ReNcell CX (cell line): ENCODE data around the genes KLHL7 and STK31.

DNA sequence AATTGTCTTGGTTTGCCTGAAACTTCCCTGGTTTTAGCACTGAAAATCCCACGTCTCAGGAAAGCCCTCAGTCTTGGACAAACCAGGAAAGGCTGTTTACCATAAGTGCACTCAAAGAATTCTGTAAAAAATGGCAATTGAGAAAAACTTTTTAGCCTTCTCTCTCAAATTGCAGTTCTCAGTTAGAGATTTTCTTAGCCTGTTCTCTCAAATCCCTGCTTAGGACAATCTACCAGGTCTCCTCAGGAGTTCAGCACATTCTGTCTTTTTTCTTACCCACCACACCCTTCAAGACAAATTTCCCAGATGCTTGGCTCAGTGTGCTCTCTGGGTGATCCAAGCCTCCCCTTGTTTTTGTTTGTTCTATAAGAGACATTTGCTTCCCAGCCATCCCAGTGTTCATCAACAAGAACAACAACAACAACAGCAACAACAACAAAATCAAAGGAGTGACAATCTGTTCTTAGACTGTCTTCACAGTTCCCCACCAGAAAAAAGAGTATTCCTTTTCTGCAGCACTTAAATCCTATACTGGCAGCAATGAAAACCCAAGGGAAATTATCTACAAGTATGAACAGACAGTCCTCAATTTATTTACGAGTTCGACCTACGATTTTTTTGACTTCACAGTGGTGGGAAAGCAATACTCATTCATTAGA lies 87.2 kb downstream of the MACC1 start:
- PRO-cap = no peak

DNA sequence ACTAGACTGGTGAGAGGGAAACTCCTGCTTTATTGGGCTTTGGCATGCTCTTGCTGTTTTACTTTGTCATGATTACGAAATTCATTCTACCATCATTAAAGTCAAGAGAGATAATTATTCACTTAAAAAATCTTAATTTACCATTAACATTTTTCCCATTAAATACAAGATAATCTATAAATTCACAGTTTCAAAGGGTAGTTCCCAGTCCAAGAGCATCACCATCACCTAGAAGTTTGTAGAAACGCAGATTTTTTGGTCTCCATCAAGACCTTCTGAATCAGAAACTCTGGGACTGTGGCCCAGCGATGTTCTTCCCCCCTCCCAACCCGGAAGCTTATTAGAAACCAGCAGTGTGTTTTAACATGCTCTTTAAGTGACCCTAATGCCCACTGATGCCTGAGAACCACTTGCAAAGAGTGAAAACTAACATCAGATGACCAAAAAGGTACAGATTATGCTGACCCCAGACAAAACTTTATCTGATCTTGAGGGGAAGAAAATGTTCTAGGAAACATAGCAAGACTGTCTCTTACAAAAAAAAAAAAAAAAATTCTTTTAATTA lies 89.5 kb downstream of the ITGB8 start:
- PRO-cap = no peak

GRCh38 chr7:20797203-20797642 lies 10.5 kb upstream of the SP8 start:
- PRO-cap = no peak

GRCh38 chr7:21087951-21088453 lies 301.3 kb upstream of the SP8 start:
- PRO-cap = no peak

DNA sequence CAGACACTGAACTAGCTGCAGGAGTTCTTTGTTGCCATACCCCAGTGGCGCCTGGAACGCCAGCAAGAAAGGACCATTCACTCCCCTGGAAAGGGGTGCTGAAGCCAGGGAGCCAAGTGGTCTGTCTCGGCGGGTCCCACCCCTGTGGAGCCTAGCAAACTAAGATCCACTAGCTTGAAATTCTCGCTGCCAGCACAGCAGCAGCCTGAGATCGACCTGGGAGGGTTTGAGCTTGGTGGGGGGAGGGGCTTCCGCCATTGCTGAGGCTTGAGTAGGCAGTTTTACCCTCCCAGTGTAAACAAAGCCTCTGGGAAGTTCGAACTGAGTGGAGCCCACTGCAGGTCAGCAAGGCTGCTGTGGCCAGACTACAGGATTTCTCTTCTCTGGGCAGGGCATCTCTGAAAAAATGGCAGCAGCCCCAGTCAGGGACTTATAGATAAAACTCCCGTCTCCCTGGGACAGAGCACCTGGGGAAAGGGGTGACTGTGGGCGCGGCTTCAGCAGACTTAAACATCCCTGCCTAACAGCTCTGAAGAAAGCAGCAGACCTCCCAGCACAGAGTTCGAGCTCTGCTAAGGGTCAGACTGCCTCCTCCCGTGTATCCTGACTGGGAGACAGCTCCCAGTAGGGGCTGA lies 281.1 kb upstream of the SP4 start:
- PRO-cap = no peak

DNA sequence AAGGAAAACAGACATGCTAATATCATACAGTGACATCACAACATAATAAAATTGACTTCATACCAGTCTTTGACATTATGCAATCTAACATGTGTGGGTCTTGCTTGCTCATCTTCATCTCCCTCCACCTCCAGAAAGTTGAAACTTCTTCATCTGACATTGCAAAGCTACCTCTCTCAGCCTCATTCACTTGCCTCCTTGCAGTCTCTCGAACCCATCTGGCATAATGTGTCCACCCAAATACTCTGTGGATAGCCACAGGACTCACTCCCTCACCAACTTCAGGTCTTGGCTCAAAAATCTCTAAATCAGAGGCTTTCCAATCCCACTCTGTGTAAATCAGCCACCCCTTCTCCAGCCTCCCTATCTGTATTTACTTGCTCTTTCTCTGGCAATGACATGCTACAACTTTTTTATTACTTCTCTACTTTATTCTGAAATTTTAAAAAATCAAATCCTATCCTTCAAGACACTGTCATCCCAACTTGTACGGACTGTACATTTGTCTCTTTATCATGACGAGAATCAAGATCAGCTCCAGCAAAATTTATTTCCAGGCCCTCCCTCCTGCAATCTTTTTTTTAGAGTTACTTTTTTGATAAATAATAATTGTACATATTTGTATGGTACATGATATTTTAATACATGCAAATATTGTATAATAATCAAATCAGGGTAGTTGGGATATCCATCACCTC lies 92.4 kb downstream of the RAPGEF5 start:
- PRO-cap = no peak

GRCh38 chr7:22287921-22288220 lies 69.1 kb downstream of the RAPGEF5 start:
- PRO-cap = no peak

GRCh38 chr7:22357703-22358155 lies 775 bp upstream of the RAPGEF5 start:
- PRO-cap = no peak

DNA sequence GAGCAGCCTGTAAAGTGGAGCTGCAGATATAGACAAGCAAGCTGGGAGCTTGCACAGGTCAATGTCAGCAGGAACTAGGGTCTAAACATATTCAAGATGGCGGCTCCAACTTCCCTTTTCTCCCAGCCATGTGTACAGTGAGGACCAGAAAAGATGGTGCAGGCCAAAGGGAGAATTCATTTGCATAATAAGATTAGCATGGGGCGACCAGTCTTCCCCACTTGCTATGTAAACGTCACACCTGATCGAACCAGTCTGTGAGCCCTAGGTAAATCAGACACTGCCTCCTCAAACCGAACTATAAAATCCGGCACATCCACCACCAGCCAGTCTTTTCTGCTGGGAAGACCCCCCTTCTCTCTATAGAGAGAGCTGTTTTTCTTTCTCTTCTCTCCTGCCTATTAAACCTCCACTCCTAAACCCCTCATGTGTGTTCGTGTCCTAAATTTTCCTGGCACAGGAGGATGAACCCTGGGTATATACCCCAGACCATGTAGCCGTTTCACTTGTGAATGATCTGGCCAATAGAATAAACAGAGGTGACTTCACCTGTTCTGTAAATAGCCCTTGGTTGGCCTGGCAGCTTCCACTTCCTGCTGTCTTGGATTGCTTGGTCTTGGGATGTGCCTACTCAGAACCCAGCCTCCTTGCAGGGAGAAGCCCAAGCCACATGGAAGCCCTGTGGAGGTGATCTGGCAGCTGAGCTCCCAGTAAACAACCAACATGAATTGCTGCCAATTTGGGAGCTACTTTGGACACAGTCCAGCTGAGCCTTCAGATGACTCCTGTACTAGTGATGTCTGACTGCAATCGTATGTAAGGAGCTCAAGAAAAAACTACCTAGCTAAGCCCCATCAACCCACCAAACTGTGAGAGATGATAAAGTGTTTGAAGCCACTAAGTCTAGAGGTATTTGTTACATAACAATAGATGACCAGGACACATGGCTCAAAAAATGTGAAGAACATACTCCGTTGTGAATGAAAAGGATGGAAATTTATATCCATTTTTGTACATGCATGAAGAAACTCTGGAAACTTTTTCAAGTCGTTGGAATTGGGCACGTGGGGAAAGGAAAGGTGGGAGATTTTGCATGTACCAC lies 4.8 kb upstream of the RAPGEF5 start:
- PRO-cap = no peak

GRCh38 chr7:22433483-22434452 lies 66.2 kb downstream of the STEAP1B start:
- PRO-cap = no peak

DNA sequence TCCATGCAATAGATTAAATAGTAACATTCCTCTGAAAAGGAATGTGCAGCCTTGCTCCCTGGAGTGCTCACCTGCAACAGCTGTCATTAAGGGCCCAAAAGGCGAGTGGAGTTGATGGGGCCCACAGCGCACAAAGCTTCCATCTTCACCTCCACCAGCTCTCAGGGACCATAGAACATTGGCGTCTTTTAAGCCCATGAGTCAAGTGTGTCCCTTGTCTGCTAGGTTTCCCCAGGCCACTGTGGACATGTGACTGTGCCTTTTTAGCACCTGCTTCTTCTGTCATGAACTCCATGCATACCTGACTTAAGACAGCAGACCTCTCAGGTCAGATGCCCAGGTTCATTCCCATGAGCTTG lies 57.9 kb upstream of the IL6 start:
- PRO-cap = no peak

- PRO-cap = bidirectional peak, plus-strand start at chr7:22854262, minus-strand start at chr7:22854031; bidirectional peak, plus-strand start at chr7:22854564, minus-strand start at chr7:22854481
Measured at GRCh38 chr7:22853920-22854616, 31.4 kb upstream of the TOMM7 start.

- PRO-cap = no peak
Measured at GRCh38 chr7:22933779-22934378, 80.1 kb downstream of the HYCC1 start.

DNA sequence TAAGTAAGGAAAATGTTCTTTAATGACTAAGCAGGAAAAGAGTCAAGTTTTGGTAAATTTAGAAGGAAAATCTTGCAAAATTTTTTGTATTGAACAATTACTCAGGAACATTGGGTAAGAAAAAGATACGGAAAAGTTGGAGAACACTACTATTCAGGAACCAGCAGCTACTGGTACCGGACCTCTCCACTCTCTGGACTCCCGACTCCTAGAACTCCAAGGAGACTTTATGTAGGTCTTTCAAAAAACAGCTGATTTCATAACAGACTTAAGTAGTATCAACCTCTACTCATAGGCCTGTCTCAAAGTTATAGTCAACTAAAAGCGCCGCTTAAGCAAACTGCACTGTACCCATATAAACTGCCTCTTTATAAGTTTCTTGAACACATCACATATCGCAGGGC lies 33.4 kb downstream of the HYCC1 start:
- PRO-cap = no peak

GRCh38 chr7:23104873-23105537 lies 580 bp upstream of the KLHL7 start:
- PRO-cap = no peak

DNA sequence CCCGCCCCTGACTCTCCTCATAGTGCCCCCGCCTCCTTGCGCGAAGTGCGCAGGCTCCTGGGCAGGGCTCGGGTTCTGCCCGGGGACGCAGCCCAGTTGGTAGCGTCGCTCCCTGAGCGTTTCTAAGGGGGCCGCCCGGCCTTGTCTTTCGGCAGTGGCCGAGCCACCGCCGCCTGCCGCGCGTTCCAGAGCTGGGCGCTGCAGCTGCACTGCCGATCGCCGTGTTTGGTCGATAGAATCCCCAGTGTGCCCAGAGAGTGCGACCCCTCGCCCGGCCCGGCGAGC lies at the start of gene KLHL7:
Gene KLHL7 (plus strand): TSS at position 71 of the 285 bp plus-strand sequence.
- PRO-cap = bidirectional peak, plus-strand start at position 82 of the sequence, minus-strand start outside the sequence

- PRO-cap = bidirectional peak, plus-strand start at chr7:23468063, minus-strand start at chr7:23467920
Measured at GRCh38 chr7:23467800-23468153, 2.5 kb downstream of the IGF2BP3 start.

GRCh38 chr7:23709942-23710615 lies at the start of gene STK31:
Gene STK31, plus strand, starts transcription at chr7:23710219.
- PRO-cap = no peak

- PRO-cap = no peak
Measured at GRCh38 chr7:23722454-23723040, 12.5 kb downstream of the STK31 start.

- PRO-cap = no peak
Measured at GRCh38 chr7:24572937-24573073, 447 bp upstream of the PALS2 start.